Skeletal muscle tissue (tissue), 7 donors: ENCODE results near the genes INO80D and ZDBF2.

DNA sequence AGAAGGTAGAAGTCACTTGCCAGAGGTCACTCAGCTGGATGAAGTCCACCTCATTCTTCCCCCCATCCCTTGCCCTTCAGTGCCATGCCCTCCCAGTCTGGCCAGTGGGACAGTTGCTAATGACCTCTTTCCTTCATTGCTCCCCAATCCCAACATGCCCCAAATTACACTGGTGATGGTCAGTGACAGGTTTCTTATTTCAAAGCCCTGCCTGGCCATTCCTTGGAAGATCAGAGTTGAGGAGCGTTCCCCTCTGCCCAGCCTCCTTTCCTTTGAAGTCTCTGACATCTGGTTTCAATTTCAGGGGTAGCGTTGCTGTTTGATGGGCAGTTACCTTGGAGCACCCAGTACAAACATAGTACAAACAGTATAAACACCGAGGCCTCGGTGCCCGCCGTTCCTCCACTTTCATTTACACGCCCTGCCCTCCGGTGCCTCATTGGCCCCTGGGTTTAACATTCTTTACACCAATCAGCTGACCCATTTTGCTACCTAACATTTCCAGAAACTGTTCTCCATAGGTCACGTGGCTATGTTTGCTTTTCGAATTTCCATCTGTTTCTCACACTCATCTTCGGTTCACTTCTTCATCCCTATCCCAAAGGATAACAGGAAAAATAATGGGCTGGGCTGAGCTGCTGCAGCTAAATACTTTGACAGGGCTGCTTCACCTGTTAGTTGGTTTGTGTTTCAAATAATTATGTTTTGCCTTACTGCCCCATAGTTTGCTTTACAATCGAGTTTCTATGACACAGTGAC, 65.6 kb downstream of the NRP2 start:
- PRO-cap, 3 experiments = no peak in any of the 3 experiments
- RAMPAGE, long total RNA = no peak
- RRBS, 2 experiments = no CpG with 5 or more reads among the region's 12 CpGs

DNA sequence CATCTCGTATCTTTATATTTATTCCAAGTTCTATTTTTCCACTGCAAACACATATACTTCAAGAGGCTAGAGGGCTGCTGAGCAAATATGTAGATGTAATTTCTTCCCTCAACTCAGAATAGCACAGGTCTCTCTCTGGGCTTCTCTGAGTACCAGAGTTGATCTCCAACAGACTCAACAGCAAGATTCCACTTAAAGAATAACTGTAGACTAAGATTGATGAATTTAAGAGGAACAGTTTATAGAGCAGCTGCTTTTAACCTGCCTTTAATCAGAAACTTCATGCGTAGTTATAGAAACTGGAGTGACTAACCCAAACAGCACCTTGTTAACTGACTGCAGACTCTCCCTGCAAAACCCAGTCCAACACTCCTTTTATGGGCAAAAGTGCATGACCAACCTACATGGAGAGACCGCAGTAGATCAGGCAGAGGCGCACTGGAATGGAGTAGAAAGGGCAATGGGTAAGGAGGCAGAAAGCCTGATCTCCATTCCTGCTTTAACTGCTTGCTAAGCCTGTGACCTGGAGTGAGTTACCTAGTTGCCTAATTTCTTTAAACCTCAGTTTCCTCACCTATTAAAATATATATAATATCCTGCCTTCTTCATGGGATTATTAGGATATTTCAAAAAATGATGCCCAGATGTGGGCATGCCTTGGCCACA, 110.6 kb downstream of the NRP2 start:
- PRO-cap, 3 experiments = no peak in any of the 3 experiments
- RAMPAGE, long total RNA = no peak
- RRBS, 2 experiments = no CpG with 5 or more reads among the region's 4 CpGs

DNA sequence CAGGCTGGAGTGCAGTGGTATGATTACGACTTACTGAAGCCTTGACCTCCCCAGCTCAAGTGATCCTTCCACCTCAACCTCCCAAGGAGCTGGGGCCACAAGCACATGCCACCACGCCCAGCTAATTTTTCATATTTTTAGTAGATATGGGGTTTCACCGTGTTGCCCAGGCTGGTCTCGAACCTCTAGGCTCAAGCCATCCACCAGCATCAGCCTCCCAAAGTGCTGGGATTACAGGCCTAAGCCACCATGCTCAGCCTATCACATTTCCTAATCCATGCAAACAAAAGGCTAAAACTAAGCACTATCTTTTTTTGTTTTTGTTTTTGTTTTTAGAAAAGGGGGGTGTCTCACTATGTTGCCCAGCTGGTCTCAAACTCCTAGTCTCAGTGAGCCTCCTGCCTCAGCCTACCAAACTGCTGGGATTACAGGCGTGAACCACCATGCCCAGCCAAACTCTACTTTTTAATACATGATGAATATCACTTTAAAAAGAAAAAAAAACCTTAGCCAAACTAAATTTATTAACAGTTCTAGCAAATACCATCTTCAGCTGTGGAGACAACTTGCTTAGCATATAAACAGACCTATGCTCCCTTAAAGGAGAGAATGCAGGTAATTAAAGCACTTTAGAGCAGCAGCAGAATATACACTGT, 12.3 kb downstream of the INO80D start:
- PRO-cap, 3 experiments = no peak in any of the 3 experiments
- RAMPAGE, long total RNA = no peak
- RRBS, 2 experiments = no CpG with 5 or more reads among the region's 5 CpGs

DNA sequence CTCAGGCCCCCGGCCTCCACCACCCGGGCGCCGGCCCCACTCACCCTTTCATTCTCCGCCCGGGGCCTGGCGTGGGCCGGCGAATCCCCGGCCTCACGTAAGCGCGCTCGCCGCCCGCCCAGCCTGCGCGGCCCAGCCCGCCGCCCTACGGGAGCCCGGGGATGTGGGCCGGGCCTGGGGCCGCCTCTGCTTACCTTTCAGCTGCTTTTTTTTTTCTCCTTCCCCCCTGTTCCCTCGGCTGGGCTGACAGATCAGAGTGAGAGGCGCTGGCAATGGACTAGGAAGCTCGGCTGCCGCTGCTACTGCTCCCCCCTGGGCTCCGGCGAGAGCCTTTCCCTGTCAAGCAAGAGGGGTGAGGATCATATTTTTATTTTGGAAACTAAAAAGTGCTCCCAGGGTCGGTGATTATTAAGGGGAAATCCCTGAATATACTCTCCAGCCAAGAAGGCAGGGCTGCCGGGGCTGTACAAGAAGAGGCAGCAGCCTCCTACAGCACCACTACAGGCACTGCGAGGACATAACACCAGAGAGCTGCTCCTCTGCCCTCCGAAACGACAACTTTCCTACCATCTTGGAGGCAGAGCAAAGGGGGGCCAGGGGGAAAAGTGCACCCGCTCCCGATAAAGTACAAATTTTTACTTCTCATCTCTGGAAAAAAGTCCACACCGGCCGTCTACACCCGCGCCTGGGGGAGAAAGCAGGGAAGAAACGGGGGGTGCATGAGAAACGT, at the start of gene INO80D:
TSS of gene INO80D (minus strand) at position 468 of the 730 bp plus-strand sequence.
- PRO-cap, 3 experiments = peak in 3 of 3 experiments; most common plus-strand start position 498 of the sequence (in 3); most common minus-strand start position 147 of the sequence (in 3)
- RAMPAGE, long total RNA = no peak
- RRBS, 2 experiments = 1% methylated on average over 16 to 20 of the region's 43 CpGs

DNA sequence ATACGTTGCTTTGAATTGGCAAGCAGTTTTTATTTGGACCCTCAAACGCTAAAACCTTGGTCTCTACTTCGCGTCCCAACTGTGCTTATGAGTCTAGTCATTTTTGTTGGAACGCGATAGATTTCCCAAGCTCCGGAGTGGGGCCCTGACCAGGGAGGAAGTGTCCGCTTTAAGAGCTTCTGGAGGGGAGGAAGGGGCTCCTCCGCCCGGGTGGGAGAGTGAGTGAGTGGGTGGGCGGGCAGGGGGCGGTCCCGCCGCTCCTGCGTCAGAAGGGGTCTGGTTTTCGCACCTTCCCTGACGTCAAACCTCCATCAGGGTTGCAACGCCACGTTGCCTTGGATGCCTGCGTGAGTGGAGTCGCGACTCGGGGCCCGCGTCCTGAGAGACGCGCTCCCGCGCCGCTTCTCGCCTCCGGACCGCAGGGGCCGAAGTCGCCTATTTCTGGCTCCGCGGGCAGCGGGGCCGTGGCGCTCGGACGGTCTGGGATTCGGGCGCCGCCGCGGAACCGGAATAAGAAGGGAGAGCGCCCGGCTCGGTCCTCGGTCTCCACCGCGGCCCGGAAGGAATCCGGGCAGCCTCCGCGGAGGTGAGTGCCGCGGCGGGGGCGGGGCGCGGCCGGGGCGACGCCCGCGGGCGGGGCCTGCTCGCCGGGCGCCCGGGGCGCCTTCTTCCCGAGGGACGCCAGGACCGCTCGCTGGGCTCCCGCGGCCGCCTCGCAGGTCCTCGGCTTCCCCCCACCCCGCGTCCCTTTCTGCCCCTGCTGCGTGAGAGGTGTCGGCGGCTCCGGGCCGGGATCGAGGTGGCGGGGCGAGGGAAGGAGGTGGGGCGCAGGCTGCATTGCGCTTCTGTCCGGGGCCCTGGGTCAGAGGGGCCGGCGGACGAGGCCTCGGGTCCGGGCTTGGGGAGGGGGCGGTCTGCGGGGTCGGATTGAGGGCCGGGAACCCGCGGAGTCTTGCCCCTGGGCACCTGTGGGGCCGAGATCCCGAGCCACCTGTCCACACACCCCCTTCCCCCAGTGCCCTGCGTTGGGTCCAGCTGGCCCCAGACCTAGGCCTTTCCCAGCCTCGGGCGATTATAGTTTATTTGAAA, at the start of gene ZDBF2:
TSS of gene ZDBF2 (plus strand) at position 303 of the 1,089 bp plus-strand sequence.
- PRO-cap, 3 experiments = peak in 3 of 3 experiments; most common plus-strand start position 328 of the sequence (in 3); most common minus-strand start position 548 of the sequence (in 1)
- RAMPAGE, long total RNA = start-site peak on the plus strand centred at position 662 of the sequence, 65 bp wide, 96 and 33 reads in 2 replicates
- RRBS, 2 experiments = 2 to 3% methylated on average over 42 to 47 of the region's 113 CpGs

- PRO-cap, 3 experiments = no peak in any of the 3 experiments
- RAMPAGE, long total RNA = no peak
- RRBS, 2 experiments = no CpG with 5 or more reads among the region's 8 CpGs
Observed at GRCh38 chr2:206411017-206411316, 32.4 kb upstream of the ADAM23 start.

DNA sequence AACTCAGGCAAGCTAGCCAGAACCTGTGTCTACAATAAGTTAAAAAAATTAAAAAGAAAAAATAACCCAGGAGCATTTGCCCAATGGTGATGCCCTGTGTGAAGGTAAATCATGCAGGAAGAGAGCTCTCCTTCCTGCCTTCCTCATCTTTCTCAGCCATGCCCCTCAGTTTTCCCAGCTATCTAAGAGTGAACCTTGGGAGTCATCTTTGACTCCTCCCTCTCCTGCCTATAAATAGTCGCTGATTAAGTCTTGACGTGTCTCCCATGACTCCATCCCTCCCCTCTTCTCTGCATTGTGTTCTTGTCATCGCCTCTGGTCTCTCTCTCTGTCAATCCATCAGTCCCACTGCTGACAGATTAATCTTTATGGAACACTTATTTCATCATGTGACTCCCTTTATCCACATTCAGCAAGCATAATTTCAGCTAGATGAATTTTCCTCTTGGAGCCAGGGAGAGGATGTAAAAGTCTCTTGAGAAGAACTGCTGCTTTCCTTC, 9.3 kb downstream of the ADAM23 start:
- PRO-cap, 3 experiments = no peak in any of the 3 experiments
- RAMPAGE, long total RNA = no peak
- RRBS, 2 experiments = no CpG with 5 or more reads among the region's 3 CpGs

GRCh38 chr2:206767346-206767949, 2.0 kb downstream of the FASTKD2 start:
- PRO-cap, 3 experiments = no peak in any of the 3 experiments
- RAMPAGE, long total RNA = no peak
- RRBS, 2 experiments = no CpG with 5 or more reads among the region's 1 CpG

DNA sequence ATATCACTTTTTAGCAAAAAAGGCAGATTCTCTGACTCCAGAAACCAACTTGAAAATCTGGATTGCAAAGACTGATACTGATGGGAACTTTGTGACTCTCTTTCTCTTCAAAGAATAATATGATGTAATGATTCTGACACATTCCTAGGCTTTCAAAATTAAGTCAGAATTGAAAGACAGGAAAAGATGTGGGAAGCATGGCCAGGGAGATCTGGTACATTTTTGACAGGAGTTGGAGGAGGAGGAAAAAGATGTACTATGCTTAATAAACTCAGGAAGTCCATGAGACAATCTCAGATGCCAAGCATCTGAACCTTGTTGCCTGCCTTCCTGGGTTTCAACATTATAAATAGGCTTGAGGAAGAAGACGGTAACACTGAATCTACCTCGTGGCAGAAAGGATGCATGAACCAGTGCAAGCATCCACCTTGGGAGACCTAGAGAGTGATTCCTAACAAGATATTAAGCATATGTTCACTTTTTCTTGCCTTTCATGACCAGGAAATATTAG, 34.1 kb downstream of the KLF7 start:
- PRO-cap, 3 experiments = peak in 1 of 3 experiments; most common plus-strand start position 182 of the sequence (in 1)
- RAMPAGE, long total RNA = no peak
- RRBS, 2 experiments = no CpG with 5 or more reads among the region's 2 CpGs

- PRO-cap, 3 experiments = no peak in any of the 3 experiments
- RAMPAGE, long total RNA = no peak
- RRBS, 2 experiments = no CpG with 5 or more reads among the region's 2 CpGs
Observed at GRCh38 chr2:207156379-207156997, 9.3 kb downstream of the KLF7 start.

DNA sequence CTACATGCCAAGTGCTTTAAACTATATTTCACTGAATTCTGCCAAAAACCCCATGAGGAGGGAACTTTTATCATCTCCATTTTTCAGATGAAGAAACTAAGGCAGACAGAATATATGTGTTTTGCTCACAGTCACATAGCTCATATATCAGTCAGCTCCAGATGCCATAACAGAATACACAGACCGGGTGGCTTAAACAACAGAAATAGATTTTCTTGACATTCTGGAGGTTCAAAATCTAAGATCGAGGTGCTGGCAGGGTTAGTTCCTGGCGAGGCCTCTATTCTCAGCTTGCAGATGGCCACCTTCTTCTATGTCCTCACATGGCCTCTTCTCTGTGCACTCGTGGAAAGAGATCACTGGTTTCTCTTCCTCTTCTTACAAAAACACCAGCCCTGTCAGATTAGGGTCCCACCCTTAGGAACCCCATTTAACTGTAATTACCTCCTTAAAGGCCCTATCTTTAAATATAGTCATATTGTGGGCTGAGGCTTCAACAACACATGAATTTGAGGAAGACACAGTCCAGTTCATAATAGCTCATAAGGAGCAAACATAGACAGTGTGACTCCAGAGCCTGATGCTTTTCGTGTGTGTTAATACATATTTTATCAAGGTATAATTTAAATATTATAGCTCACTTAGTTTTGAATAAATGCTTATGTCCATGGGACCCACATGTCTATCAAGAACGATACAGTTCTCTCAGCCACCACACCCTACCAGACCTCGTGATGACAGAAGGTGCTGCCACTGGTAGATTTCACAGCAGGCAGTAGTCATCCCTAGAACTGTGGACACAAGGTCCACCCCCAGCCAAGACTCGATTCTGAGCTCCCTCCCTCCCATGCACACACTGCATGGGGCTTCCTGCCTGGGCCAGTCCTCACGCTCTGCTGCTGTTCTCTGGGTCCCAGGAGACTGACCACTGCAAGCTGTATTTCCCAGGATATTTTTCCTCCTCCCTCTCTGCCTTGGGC, 26.8 kb upstream of the CREB1 start:
- PRO-cap, 3 experiments = no peak in any of the 3 experiments
- RAMPAGE, long total RNA = no peak
- RRBS, 2 experiments = no CpG with 5 or more reads among the region's 9 CpGs

DNA sequence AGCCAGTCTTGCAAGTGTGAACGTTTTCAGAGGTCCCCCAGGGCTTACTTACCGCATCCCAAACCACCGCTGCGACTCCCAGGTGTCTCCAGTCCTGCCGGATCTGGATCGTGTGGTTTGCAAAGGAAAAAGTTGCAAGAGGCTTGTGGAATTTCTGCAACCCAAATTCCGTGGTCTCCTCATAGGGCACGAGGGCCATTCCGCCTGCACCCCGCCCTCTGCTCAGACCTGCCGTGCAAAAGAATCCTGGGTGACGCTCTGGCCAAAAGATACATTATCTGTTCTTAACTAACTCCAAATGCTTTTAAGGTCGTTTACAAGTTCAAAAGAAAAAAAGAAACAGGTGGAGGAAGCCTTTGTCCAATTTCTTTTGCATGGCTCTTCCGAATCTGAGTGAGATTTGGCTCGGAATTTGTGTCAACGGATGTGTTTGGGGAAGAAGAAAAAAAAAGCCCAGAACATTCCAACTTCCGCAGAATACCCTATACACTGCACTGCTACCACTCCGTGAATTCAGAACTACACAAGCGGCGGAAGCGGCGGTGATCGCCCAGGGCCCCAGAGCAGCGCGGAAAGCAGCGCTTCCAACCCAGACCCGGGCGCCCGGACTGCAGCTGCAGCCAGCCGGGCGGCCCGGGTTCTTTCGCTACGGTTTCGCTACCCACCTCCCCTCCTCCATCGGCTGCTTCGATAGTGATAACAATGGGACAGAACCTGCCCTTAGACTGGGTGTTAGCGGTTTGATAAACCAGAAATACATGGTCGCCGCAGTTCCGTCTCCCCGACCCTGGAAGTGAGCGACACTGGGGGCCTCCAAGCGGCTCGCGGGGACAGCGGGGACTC, 796 bp downstream of the METTL21A start:
- PRO-cap, 3 experiments = peak in 3 of 3 experiments; most common plus-strand start position 516 of the sequence (in 3)
- RAMPAGE, long total RNA = no peak
- RRBS, 2 experiments = no CpG with 5 or more reads among the region's 47 CpGs

- PRO-cap, 3 experiments = no peak in any of the 3 experiments
- RAMPAGE, long total RNA = no peak
- RRBS, 2 experiments = no CpG with 5 or more reads among the region's 6 CpGs
Observed at GRCh38 chr2:207760996-207761713, 8.6 kb downstream of the FZD5 start.

- PRO-cap, 3 experiments = peak in 1 of 3 experiments; most common minus-strand start chr2:207769331 (in 1)
- RAMPAGE, long total RNA = no peak
- RRBS, 2 experiments = 2% methylated on average over 3 to 5 of the region's 24 CpGs
Observed at GRCh38 chr2:207768999-207769442, 685 bp downstream of the FZD5 start.

DNA sequence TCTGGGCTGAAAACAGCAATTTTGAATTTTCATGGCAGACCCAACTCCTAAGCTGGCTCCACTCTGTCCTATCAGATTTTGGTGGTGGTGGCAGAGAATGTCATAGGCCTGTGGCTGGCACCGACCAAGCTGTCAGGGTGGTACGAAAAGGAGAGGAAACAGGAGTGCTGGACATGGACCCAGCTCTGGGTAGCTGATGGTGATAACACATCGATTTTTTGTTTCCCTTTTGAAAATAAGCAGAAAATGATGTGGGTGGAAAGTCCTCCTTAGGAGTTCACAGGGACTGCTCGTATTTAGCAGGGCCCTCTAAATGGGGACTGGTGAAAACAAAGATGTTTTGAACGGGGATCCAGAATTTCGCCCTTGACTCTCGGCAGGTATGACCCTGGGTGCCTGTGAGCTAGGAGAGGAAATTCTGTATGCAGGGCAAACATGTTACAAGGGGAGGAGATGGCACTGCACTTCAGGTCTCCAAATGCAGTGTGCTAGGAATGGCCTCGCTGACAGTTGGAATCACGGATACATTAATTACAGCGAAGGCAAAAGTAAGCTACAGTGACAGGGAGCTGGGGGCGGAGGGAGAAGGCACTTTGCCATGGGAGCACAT, 56.0 kb upstream of the FZD5 start:
- PRO-cap, 3 experiments = no peak in any of the 3 experiments
- RAMPAGE, long total RNA = no peak
- RRBS, 2 experiments = no CpG with 5 or more reads among the region's 11 CpGs

DNA sequence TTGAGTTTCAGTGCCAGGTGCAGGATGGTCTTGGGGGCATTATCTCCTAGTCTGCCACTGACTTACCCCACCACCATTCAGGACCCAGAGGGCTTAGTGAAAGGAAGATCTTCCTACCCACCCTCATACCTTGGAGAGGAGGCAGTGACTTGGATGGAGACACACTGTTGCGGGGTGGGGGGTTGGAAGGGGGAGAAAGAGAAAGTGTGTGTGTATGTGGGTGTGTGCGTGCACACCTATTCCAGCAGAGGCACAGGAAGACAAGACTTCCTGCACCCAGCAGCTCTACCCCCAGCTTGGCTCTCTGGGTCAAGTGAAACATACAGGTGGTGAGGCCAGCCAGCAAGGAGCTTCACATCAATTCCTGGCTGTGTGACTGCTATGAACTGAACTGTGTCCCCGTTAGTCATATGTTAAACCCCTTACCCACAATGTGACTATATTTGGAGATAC, 60.2 kb upstream of the FZD5 start:
- PRO-cap, 3 experiments = no peak in any of the 3 experiments
- RAMPAGE, long total RNA = no peak
- RRBS, 2 experiments = no CpG with 5 or more reads among the region's 3 CpGs

DNA sequence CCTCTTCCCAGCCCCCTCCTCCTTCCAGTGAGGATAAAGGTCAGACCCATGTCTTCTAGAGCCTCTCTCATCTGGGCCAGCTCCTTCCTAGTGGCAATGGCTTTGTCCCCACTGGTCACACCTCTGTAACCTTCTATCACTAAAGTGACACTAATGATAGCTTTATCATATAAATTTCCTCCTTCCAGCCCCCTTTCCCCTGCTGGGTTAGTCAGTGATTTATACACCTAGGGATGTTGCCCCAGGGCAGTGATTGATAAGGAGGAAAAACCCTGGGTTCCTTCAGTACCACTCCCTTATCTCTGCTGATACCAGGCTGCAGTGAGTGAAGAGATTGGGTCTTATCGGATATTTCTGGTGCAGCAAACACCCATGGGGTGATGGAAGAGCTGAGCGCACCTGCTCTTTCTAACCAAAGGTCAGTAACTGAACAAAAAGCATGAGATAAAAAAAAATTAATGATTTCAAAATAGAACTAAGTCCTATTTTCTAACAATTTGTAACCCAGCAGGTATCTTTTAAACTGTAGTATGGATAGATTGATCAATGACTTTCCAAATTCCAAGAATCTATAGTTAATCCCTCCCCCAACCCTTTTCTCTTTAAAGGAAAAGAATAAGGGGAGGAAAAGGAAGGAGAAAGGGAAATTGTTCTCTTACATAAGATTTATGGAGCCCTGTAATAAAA, 62.2 kb upstream of the FZD5 start:
- PRO-cap, 3 experiments = no peak in any of the 3 experiments
- RAMPAGE, long total RNA = no peak
- RRBS, 2 experiments = no CpG with 5 or more reads among the region's 2 CpGs

DNA sequence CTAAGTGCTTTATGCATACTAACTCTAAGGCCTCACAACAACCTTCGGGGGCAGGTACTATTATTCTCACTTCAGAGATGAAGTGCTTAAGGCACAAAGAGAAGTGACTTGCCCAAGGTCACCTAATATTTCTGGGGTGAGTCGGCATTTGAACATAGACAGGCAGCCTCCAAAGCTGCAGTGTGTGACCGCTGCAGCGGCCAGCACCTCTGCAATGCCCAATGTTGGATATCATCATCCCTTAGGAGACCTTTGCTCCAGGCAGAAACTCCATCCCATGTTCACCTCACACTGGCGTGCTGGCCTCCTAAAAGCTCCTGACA, 127.7 kb upstream of the FZD5 start:
- PRO-cap, 3 experiments = no peak in any of the 3 experiments
- RAMPAGE, long total RNA = no peak
- RRBS, 2 experiments = no CpG with 5 or more reads among the region's 5 CpGs

GRCh38 chr2:207973906-207974155, 51.5 kb downstream of the PLEKHM3 start:
- PRO-cap, 3 experiments = no peak in any of the 3 experiments
- RAMPAGE, long total RNA = no peak
- RRBS, 2 experiments = no CpG with 5 or more reads among the region's 5 CpGs

DNA sequence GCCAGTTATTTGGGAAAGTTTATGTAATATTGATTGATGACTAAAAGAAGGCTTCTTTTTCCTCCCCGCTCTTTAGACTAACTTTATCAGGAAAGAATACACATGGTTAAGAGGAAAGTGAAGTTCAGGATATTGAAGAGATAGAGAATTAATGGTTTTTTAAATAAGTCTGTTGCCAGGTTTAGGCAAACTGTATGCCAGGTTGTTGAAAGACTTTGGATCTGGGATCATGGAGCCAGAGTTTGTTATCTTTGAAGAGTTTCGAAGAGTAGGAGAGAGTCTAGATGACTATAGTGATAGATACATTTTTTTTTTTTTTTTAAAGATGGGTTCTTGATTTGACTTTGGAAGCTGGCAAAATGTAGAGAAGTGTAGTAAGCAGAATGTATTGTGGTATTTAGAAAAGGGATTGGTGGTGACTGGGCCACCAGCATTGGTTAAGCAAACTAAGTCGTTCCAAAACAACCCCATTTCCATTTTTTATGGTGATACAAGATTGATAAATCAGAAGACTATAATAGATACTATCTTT, 41.3 kb downstream of the PIKFYVE start:
- PRO-cap, 3 experiments = no peak in any of the 3 experiments
- RAMPAGE, long total RNA = no peak
- RRBS, 2 experiments = no CpG with 5 or more reads among the region's 3 CpGs